ENCODE data around the genes MAML1, LTC4S and RNF130.

- PRO-cap: bidirectional peak, plus-strand start at chr5:179699686, minus-strand start at chr5:179699601; unidirectional peak, minus-strand start at chr5:179699810
- RAMPAGE, long total RNA, 3 experiments: no peak in any of the 3 experiments
Measured at GRCh38 chr5:179699497-179700292, 928 bp downstream of the CANX start.

GRCh38 chr5:179731493-179731898 is 1.1 kb upstream of the MAML1 start:
- PRO-cap: no peak
- RAMPAGE, long total RNA, 3 experiments: no peak in any of the 3 experiments

GRCh38 chr5:179731899-179732957 is at the start of gene MAML1:
Gene MAML1, plus strand, starts transcription at chr5:179732822.
- PRO-cap: bidirectional peak, plus-strand start at chr5:179732831, minus-strand start at chr5:179732532
- RAMPAGE, long total RNA, 3 experiments: no peak in any of the 3 experiments

- PRO-cap: no peak
- RAMPAGE, long total RNA, 3 experiments: no peak in any of the 3 experiments
Measured at GRCh38 chr5:179765150-179765991, 28.4 kb upstream of the LTC4S start.

- PRO-cap: no peak
- RAMPAGE, long total RNA, 3 experiments: no peak in any of the 3 experiments
Measured at GRCh38 chr5:179766273-179767129, 27.3 kb upstream of the LTC4S start.

GRCh38 chr5:179792664-179793335 is 986 bp upstream of the LTC4S start:
- PRO-cap: no peak
- RAMPAGE, long total RNA, 3 experiments: no peak in any of the 3 experiments

DNA sequence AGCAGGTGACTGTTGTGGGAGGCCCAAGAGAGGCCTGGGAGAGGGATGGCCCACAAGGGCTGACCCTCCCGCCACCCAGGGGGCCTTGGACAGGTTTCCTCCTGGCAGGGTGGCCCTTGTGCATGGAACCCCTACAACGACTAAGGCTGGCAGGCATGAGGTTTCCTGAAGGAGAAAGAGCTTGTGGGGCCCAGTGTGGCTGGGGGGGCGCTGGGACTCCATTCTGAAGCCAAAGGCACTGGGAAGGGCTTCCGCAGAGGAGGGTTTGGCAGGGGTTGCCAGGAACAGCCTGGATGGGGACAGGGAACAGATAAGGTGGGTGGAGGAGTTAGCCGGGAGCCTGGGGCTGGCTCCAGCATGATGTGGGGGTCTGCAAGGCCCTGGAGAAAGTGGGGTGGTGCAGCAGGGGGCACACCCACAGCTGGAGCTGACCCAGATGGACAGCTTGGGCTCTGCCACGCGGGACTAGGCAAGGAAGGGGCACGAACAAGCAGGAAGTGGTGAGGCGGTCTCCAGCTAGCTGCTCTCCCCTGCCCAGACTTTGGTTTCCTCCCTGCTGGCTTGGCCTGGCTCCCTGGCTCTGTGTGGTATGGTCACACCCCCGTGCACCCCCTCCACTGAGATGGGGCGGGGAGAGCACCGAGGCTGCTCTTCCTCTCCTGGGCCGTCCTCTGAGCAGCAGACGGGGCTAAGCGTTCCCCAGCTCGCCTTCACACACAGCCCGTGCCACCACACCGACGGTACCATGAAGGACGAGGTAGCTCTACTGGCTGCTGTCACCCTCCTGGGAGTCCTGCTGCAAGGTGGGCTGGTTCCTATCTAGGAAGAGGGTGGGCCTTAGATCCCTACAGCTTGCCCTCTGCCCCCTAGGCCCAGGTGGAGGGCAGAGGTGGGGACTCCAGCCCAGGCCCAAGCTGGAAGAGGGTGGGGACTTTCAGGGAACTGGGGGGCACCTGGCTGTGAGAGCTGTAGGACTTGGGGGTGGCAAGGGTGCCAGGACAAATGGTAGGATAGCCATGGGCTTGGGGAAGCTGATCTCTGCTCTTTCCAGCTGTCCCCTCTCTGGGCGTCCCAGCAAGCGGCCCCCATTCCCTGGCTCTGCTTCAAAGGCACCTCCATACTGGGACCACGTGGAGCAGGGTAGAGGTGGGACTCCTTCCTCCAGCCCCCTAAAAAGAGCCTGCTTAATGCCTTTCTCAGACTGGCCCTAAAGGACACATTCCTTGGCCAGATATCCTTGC is at the start of gene LTC4S:
Gene LTC4S, plus strand, starts transcription at position 651 of the 1,241 bp plus-strand sequence.
- PRO-cap: no peak
- RAMPAGE, long total RNA, 3 experiments: no peak in any of the 3 experiments

- PRO-cap: unidirectional peak, minus-strand start at chr5:179807387
- RAMPAGE, long total RNA, 3 experiments: no peak in any of the 3 experiments
Measured at GRCh38 chr5:179807247-179807685, 600 bp upstream of the MGAT4B start.

DNA sequence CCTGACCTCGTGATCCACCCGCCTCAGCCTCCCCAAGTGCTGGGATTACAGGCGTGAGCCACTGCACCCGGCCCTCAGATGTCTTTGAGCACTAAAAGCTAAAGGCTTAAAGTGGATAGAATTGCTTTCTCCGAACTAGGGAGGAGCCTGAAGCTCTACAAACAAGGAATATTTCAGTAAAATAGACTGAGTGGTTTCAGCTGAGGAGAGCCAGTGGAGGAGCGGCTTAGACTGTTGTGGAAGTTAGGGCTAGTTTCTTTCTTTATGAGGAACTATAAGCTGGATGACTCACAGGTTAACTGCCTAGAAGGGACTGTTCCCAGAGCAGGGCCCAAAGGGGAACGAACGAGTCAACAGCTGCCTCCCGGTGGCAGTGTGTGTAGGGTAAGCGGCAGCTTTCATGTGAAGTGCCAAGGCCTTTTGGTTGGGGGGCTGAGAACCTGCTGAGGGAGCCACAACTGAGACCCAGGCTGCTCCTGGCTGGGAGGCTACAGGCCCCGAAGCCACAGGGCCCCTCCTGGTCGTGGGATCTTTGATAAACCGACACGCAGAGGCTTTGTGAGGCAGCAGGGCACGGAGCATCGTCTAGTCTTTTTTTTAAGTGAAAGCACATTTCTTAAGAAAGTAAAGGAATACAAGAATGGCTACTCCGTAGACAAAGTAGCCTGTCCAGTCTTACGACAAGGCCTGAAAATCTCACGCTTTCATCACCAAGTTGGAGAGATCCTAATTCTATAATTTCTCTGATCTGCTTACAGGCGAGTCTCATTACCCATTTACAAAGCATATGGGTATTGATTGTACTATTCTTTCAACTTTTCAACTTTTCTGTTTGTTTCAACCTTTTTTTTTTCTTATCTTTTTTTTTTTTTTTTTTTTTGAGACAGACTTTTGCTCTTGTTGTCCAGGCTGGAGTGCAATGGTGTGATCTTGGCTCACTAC is 7.1 kb downstream of the SQSTM1 start:
- PRO-cap: no peak
- RAMPAGE, long total RNA, 3 experiments: no peak in any of the 3 experiments

- PRO-cap: no peak
- RAMPAGE, long total RNA, 3 experiments: no peak in any of the 3 experiments
Measured at GRCh38 chr5:179863780-179864638, 5.4 kb upstream of the MRNIP start.

DNA sequence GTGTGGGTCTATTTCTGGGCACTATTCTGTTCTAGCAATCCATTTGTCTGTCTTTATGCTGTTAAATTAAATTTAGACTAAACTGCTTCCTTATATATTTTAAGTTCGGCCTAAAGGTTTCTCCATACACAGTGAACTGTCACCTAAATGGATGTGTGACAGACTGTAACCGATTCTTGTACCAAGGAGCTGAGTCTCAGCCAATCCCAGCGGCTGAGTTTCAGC is 15.6 kb upstream of the TBC1D9B start:
- PRO-cap: no peak
- RAMPAGE, long total RNA, 3 experiments: no peak in any of the 3 experiments

DNA sequence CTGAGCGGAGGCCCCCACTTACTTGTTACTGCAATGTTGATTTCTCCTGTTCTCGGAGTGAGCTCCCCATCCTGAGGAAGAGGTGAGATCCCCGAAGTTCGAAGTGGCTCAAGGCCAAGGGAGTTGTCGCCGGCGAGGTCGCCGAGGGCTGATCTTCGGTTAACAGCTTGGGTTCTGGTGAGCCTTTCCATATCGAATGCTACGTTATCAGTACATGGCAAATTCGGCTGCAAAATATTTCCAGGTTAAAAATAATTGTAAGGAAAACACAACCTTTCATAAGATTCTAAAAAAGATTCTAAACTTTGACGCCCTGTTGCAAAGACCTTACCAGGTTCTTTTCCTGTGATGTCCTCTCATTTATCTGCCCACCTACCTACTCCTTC is 59.1 kb upstream of the TBC1D9B start:
- PRO-cap: no peak
- RAMPAGE, long total RNA, 3 experiments: no peak in any of the 3 experiments

DNA sequence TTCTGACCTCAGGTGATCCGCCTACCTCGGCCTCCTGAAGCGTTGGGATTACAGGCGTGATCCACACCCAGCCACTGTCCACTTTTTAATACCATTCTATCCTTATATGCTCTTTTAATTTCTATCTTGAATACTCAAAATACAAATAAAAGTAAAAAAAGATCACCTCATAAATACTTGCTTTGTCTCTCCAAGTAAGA is 41.6 kb downstream of the RNF130 start:
- PRO-cap: no peak
- RAMPAGE, long total RNA, 3 experiments: no peak in any of the 3 experiments

GRCh38 chr5:180041460-180041820 is 30.1 kb downstream of the RNF130 start:
- PRO-cap: no peak
- RAMPAGE, long total RNA, 3 experiments: no peak in any of the 3 experiments

GRCh38 chr5:180071245-180072390 is at the start of gene RNF130:
Gene RNF130, minus strand, starts transcription at chr5:180071759.
- PRO-cap: bidirectional peak, plus-strand start at chr5:180071811, minus-strand start at chr5:180071728; bidirectional peak, plus-strand start at chr5:180072243, minus-strand start at chr5:180072130
- RAMPAGE, long total RNA, 3 experiments: no peak in any of the 3 experiments

DNA sequence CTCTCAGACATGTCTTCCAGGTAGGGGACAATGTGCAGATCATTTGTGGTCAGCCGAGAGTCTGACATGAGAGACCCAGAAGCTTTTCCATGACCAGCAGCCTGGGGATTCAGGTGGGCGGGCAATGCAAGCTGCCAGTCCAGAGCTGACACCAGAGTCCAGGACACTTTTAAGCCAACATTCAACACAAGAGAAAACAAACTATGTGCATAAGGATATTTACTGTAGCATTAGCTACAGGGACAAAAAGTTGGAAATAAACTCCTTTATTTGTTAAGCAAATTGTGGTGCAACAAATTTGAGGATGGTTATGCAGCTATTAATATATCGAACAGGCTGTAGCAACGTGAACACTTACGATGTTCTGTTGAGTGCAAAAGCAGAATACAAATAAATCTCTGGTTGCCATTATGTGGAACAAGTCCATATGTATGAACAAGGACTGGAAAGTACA is 9.9 kb upstream of the RNF130 start:
- PRO-cap: no peak
- RAMPAGE, long total RNA, 3 experiments: no peak in any of the 3 experiments

DNA sequence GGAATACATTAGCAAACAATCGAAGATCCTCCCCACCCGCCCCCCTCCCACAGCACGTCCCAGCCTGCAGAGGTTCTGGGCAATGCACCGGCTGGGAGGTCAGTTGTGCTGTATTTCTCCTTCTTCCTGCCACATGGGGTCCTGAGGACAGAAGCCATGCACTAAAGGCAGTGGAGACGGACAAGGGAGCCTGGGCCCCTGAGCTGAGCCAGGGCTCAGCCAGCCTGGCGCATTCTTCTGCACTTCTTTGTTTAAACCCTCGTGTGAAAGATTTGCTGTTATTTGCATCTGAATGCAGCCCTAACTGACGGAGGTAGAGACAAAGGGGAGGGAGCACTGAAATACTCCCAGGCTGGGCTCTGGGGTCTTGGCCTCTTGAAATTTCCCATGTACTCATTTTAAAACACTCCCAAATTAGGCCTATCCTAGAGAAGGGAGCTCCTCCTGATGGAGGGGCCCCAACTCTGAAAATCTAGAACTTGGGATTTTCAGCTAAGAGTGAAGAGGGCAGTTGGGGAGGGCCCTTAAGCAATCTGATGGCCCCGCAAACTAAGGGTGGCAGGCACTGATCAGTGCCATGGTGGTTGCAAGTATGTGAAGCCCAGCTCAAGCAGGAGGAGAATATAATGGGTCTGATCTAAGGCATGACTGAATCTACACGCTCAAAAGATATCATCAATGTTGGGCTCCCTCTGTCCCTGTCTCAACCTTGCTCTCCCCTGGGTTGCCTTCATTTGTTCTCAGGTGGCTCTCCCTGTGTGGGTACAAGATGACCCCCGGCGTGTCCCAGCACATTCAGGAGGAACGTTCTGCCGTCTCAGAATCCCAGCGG is 11.7 kb upstream of the RNF130 start:
- PRO-cap: no peak
- RAMPAGE, long total RNA, 3 experiments: no peak in any of the 3 experiments

DNA sequence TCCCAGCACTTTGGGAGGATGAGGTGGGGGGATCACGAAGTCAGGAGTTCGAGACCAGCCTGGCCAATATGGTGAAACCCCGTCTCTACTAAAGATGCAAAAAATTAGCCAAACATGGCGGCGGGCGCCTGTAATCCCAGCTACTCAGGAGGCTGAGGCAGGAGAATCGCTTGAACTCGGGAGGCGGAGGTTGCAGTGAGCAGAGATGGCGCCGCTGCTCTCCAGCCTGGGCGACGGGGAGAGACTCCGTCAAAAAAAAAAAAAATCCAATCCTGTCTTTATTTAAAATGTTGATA is 18.2 kb upstream of the RNF130 start:
- PRO-cap: no peak
- RAMPAGE, long total RNA, 3 experiments: no peak in any of the 3 experiments

GRCh38 chr5:180291030-180291800 is 668 bp downstream of the MAPK9 start:
- PRO-cap: unidirectional peak, plus-strand start at chr5:180291695
- RAMPAGE, long total RNA, 3 experiments: no peak in any of the 3 experiments

DNA sequence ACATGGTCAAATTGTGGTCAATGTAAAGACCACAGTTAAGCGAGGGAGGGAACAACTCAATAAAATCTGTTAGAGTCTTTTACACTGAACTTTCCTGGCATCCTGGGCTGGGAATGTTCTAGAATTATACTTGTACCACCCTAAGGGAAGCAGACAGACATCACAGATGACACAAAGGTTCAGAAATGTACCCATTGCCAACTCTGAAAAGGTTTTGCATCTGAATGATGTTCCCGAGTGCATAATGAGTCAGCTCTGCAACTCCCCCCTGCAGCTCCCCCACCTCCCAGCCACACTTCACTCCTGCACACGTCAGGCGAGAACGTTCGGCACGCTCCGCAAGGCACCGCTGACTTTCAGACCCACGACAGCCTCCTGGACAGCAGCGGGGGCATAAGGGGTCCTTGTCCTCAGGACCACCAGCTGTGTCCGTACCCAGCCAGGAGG is 10.1 kb downstream of the GFPT2 start:
- PRO-cap: no peak
- RAMPAGE, long total RNA, 3 experiments: no peak in any of the 3 experiments

Data from gastrocnemius medialis (tissue), 3 donors.